Cerebellum (tissue), 5 donors: ENCODE measurements around a stretch of chr1.

DNA sequence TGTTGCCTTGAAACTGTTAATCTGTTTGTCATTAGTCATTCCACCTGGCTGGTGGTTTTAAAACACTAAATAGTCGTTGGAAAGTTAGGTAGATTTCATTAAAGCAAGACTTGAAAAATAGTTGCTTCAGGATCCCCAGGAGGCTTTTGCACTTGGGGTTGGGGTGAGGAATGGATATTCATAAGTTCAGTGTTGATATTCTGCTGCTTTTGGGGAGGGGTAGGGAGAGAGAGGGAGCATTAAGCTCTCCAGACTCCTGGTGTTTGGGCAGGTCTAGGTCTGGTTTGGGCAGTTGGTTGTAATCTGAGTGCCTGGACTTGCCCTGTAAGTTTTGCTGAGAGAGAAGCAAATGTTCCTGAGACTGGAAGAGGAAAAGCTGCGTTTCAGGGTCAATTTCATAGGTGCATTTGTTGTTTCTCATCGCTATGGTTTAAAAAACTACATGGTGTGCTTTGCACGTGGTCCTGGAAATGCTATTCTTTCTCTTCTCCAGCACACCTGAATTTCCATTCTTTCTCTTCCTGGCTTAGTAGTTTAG, 6.1 kb downstream of the ARID1A start:
- PRO-cap, 3 experiments = no peak in any of the 3 experiments
- RAMPAGE, long total RNA = no peak

DNA sequence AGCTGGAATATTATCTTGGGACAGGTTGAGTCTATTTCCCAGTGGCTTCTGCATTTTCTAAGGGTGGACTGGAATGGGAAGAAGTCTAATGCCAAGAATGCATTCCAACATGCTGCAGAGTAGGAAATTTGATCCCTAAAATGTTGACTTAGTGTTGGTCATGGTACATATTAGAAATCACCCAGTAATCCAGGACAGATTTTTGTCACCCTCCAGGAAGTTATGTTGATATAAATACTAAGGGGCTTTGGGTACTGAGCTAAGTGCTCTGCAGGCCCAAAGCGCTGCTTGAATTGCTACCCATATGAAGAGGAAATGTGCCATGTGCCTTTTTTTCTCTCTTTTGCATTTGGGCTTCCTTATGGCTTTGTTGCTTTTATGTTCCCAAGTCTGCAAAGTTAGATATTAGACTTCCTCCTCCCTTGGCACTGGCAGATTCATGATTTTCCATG, 10.0 kb downstream of the ARID1A start:
- PRO-cap, 3 experiments = no peak in any of the 3 experiments
- RAMPAGE, long total RNA = no peak

DNA sequence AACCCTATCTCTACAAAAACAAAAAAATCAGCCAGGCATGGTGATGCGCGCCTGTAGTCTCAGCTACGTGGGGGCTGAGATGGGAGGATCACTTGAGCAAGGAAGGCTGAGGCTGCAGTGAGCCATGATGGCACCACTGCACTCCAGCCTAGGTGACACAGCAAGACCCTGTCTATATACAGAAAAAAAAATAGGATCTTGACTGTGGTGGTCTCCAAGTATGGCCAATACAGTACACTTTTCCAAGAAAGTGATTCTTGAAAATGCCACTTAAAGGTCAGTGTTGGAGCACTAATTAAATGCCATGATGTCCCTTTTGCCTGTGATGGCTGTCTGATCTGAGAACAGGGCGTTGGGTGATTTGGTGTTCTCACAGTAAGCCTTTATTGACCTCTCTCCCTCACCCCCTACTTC, 16.1 kb downstream of the ARID1A start:
- PRO-cap, 3 experiments = no peak in any of the 3 experiments
- RAMPAGE, long total RNA = no peak

DNA sequence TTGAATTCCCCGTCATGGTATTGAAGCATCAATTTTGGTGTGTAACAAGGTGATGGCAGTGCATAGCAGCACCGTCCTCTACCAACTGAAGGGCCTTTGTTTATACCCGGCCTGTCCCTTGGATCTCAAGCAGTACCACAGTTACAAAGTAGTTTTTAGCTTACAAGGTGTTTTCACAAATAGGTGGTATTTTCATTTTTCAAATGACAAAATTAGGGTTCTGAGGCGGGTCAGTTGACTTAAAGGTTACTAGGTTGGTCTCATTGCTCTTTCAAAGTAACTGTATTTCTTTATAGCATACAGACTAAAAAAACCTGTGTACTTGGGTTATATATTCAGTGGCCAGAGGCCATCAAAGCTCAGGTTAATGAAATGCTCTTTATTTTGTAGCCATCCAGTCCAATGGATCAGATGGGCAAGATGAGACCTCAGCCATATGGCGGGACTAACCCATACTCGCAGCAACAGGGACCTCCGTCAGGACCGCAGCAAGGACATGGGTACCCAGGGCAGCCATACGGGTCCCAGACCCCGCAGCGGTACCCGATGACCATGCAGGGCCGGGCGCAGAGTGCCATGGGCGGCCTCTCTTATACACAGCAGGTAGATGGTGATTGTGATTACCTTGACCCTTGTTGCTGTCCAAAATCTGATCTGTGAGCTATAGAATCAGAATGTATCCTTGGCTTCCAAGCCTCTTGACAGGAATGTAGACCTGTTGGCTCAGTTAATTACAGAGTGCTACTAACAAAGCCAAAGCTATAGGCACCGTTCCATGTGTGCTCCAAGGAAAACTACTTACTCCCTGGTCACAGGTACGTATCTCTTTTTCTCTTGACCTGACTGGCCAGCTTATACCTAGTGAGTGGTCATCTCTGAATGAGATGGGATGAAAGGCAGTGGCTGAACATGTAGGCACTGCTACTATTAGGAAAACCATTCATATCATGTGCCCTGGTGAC, 33.7 kb downstream of the ARID1A start:
- PRO-cap, 3 experiments = no peak in any of the 3 experiments
- RAMPAGE, long total RNA = no peak

- PRO-cap, 3 experiments = no peak in any of the 3 experiments
- RAMPAGE, long total RNA = no peak
Observed at GRCh38 chr1:26774103-26775201, 13.3 kb upstream of the PIGV start.

DNA sequence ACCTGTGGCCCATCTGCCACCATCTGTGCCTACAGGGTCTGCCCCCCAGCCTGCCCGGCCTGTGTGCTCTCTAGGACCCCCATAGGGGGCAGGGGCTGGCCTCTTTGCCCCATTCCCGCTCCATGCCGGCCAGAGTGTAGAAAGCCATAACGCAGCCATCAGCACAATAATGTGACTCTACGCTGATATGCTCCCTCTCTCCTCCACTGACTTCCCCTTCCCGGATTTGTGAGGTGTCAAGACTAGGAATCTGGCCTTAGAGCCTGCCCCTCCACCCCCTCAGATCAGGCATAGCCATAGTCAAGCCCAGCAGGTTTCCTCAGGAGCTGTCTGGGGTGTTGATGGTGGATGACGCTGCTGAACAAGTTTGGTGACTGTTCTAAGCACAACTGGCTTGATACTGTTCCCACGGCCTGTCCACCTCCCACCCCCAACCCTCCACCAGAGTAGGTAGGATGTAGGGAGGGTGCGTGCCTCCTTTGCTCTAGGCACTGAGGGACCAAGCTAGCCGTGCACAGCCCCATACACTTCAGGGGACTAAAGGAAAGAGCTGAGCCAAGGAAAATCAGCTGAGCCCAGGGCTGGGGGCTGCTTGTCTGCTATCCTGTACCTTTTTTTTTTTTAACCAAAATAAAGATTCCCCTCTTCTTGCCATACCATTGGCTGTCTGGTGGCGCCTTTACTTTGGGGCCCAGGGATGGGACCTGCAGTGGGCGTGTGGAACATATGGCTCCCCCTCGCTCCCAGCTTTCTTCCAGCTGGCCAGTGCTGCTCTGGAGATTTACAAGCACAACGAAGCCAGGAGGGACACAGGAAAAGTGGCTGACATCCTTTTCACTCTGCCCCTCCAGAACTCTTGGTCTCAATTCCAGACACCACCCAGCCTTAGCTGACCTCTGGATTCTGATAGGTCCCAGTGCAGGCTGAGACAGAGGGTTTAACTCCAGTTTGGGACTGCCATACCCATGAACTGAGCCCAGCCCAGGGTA, 5.7 kb upstream of the SFN start:
- PRO-cap, 3 experiments = no peak in any of the 3 experiments
- RAMPAGE, long total RNA = no peak

DNA sequence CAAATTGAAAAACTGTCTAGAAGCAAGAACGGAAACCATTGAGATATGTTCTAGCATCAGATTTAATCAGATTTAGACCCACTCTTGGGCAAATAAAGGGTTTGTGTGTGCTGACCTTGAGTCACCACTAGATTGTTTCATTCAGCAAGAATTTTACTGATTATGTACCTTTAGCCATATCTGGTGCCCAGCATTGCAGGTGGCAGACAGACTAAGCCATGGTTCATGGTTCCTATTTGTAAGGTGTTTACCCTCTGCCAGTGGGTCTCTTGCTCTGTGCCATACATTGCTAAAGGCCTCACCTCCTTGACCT, 1.4 kb downstream of the NUDC start:
- PRO-cap, 3 experiments = no peak in any of the 3 experiments
- RAMPAGE, long total RNA = no peak

GRCh38 chr1:27132435-27133123, 22.3 kb downstream of the SLC9A1 start:
- PRO-cap, 3 experiments = no peak in any of the 3 experiments
- RAMPAGE, long total RNA = no peak

- PRO-cap, 3 experiments = no peak in any of the 3 experiments
- RAMPAGE, long total RNA = no peak
Observed at GRCh38 chr1:27138308-27139518, 16.2 kb downstream of the SLC9A1 start.

DNA sequence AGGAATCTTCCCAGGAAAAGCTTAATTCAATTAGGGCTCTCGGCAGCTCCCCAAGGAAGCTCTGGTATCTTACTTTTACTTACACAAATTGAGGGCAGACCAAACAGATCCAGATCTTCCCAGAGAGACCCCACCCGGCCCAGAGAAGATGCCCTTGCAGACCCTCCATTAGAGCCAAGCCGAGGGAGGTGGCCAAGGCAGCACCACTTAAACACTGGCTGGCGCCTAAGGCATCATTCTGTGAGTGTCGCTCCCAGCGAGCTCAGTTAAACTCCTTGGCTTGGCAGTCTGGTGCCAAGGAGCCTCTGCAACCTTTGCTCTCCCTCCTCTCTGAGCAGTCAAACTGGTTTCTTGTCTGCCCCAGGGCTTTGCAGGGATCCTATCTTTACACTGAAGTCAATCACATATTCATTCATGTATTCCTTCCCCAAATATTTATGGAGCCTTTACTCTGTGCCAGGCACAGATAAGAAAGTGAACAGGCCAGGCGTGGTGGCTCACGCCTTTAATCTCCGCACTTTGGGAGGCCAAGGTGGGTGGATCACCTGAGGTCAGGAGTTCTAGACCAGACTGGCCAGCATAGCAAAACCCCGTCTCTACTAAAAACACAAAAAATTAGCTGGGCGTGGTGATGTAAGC, 10.6 kb downstream of the SLC9A1 start:
- PRO-cap, 3 experiments = no peak in any of the 3 experiments
- RAMPAGE, long total RNA = no peak

GRCh38 chr1:27290593-27291479, 31.1 kb upstream of the TMEM222 start:
- PRO-cap, 3 experiments = no peak in any of the 3 experiments
- RAMPAGE, long total RNA = no peak

- PRO-cap, 3 experiments = no peak in any of the 3 experiments
- RAMPAGE, long total RNA = no peak
Observed at GRCh38 chr1:27360977-27361425, 5.8 kb downstream of the MAP3K6 start.

- PRO-cap, 3 experiments = no peak in any of the 3 experiments
- RAMPAGE, long total RNA = no peak
Observed at GRCh38 chr1:27392854-27393610, 610 bp downstream of the GPR3 start.

DNA sequence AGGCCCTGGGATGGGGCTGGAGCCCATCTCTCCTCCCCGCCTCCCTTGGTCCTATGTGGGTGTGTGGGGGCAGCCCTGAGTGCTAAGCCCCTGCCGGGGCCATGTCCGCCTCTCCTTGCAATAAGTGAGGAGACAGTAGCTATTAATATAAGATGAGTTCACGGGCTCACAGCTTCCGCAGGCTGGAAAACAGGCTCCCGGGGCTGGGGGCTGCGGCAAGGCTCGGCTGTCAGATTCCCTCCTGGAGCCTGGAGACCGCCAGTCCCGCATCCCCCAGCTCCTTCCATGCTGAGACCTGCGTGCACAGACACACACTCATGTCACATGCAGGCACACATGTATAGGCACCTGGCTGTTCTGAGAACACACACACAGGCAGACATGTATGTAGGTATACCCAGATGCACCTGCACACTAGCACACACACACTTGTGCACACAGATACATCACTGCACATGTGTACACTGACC, 7.2 kb downstream of the GPR3 start:
- PRO-cap, 3 experiments = no peak in any of the 3 experiments
- RAMPAGE, long total RNA = no peak

DNA sequence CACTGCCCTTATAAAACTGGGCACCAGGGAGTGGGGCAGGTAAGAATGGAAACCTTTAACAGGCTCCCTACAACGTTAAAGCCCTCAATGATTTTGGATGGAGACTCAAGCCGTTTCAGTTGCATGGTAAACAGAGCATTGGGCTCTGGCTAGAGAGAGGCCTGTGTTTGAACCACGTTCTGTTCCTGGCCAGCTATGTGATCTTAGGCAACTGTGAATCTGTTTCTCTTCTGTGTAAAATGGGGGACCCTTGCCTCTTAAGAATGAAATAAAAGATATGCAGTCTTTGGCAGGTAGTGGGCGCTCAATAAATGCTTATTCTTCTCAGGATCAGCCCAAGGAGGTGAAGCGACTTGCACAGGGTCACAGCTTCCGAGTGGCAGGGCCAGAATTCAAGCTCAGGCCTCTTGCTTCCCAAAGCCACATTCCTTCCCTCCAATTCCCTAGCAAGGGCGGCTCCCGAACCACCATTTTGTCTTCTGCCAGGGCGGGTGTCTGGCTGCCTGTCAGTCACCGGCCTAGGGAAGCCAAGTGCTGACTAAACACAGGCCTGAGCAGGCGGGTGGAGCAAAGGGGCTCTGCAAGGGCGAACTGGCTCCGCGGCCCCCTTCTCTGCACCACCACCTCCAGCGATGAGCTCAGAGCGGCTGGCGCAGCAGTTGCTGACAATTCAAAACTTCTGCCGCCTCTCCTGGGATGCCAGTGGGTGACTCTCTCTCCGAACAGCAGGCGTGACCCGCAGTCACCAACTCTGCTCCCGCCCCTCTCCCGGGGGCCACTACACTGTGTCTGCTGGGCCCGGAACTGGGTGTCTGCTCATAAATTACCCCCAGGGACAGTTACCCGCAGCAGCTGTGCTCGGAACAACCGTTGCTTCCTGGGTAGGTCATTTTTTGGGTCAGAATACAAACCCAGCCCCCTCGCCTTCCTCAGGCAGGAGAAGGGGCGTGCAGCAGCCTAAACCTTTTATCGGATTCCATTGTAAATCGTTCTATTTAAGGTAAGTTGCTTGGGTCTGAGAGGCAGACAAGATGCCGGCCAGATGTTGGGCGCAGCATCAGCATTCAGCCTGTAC, 10.8 kb downstream of the GPR3 start:
- PRO-cap, 3 experiments = no peak in any of the 3 experiments
- RAMPAGE, long total RNA = no peak

DNA sequence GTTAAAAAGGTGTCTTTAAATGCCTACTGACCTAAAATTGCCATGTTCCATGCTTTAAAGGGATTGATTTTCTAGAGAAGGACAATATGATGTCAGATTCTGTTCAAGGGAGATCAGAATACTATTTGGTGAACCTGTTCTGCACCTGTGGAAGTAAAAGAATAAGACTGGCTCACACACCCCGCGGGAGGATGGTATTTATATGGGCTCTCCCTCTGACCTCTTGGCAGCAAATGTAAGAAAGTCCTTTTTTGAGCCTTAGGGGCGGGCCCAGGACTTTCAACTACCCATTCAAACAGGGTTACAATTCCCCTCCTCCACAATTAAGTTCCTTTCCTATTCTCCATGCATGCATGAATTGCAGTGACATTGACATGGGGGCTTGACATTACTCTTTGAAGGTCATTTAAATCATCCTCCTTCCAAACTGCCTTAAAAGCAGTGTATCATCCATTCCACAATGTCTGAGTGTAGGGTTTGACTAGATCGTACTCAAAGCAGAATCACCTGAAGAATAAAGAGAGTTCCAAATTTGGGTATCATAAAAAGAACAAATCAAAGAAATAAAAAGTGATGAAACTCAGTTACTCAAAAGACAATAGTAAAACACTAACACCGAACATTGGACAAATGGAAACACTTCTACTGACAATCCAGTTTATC, 42.0 kb downstream of the WASF2 start:
- PRO-cap, 3 experiments = no peak in any of the 3 experiments
- RAMPAGE, long total RNA = no peak

GRCh38 chr1:27488007-27489064, 1.6 kb downstream of the WASF2 start:
- PRO-cap, 3 experiments = no peak in any of the 3 experiments
- RAMPAGE, long total RNA = no peak

- PRO-cap, 3 experiments = no peak in any of the 3 experiments
- RAMPAGE, long total RNA = no peak
Observed at GRCh38 chr1:27571048-27571158, 33.0 kb downstream of the AHDC1 start.

- PRO-cap, 3 experiments = no peak in any of the 3 experiments
- RAMPAGE, long total RNA = no peak
Observed at GRCh38 chr1:27614766-27615506, 11.0 kb upstream of the AHDC1 start.

DNA sequence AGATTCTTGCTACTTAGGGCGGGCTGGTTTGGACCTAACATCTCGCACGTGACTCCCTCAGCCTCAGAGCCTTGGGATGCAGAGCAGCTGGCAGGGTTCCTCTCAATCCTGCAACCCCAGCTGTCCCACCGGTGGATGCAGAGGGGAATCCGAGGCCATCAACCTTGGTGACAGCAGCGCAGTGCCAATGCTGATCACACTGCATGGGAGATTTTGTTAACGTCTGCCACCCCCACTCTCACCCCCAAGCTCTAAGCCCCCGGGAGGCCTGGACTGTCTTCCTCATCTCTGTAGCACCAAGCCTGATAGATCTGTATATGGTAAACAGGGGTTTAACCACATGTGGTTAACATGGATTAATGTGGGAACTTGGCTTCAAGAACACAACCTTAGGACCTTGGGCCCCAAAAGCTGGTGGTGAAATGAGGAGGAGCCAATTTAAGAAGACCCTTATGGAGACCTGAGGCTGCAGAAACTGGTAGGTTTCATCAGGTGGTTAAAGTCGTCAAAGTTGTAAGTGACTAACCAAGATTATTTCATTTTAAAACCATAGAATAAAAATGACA, 13.8 kb downstream of the THEMIS2 start:
- PRO-cap, 3 experiments = no peak in any of the 3 experiments
- RAMPAGE, long total RNA = no peak